Vermiform appendix (tissue), 1 donor: ENCODE results near the genes DPM3 and YY1AP1.

DNA sequence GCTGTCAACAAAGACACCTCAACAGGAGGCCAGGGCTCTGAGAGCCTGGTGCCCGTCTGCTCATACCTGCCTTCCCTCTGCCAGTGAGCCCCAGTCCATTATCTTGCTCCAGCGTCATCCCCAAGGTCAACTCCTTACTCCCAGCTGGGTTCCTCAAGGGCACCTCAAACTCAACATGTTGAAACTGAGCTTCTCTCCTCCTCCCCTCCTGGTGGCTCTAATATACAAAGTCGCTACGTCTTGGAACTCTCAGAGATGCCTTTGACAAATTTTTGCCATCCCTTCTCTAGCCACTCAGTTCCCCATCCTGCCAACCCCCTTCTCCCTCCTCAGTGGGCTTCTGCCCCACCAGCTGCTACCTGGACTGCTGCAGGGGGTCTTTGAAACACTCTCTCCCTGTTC lies 3.2 kb downstream of the PBXIP1 start:
- PRO-cap: no peak

GRCh38 chr1:154968385-154969178 lies 2.0 kb downstream of the SHC1 start:
- PRO-cap: no peak

DNA sequence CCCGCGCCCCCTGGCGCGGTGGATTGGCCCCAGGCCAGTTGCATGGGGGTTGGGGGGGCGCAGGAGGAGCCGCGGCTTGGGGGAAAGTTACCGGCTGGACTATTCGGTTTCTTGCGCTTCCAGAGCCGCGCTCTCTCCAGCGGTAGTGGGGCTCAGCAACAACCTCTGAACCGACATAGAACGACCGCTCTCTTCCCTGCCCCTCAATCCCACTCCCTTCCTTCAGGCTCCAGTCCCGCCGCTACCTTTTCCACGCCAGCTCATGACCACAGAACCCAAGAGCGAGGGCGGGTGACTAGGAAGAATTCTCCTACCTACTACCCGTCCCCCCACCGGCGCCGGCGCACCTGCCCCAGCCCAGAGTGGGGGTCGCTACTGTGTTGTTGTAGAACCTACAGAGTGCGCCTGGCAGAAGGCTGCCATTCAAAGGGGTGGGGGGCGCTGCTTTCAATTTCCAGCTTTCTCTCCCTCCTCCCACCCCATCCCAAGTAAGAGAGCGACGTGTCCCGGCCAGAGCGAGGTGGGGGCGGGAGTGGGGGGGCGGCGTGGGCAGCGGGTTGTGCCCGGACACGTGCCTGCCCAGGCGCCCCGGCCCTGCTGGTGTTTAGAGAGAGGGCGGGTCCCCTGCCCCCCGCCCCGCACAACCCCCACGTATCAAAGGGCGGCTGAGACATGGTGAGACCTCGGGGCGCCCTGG lies 916 bp downstream of the ZBTB7B start:
- PRO-cap: bidirectional peak, plus-strand start at position 102 of the sequence, minus-strand start outside the sequence; bidirectional peak, plus-strand start outside the sequence, minus-strand start at position 486 of the sequence

DNA sequence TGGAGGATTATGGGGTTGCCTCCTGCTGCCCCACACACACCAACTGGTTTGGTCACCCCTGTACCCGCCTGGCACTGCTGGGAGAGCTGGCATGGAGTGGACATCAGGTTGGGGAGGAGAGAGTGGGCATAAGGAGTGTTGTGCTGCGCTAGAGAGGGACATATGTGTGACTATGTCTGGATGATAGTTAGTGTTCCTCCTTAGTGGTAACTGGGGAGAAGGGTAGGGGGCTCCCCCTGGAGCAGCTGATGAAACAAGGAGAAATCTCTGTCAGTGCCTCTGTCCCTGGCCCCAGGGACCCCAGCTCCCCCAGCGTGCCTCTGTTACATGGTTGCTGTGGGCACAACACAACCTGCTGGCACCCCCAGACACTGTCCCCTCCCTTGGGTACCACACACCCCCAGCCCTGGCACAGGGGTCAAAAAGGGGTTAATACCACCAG lies 1.9 kb downstream of the ZBTB7B start:
- PRO-cap: no peak

DNA sequence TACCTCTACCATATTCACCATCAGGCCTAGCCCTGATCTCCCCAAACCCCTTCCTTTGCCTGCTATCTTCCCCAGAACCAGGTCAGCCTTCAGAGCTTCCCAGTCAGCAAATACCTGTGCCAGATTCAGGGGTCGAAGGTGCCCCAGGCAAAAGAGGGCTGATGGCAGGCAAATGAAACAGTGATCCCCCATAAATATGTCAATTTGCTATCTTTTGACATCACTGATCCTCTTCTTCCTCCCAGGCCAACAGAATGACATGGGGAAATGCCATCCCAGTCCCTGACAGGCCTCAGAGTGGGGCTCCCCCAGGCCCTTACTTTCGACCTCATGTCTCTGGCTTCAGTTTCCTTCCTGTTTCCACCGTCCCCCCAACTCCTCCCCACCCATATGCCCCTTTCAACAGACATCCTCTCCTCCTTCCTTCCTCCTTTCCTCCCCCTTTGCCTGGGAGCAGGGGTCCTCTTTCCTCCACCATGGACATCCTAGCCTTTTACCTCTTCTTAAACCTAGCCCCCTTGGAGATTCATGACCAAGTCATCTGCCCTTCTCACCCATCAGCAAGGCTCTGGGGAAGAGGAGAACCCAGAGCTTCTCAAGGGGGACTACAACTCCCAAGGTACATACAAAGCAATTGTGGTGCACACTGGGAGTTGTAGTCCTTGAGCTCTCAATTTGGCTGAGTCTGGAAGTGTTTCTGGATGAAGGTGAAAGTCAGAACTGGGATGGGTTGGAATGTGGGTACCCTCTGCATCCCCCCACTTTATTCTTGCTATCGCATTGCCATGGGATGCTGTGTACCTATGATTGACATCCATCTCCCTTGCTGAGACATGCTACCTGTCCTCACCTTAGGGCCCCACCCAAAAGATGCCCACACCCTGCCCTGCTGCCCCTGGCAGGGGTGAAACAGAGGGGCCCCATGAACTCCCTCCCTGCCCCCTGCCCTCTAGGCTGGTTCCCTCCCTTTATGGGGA lies 4.1 kb downstream of the ZBTB7B start:
- PRO-cap: no peak

DNA sequence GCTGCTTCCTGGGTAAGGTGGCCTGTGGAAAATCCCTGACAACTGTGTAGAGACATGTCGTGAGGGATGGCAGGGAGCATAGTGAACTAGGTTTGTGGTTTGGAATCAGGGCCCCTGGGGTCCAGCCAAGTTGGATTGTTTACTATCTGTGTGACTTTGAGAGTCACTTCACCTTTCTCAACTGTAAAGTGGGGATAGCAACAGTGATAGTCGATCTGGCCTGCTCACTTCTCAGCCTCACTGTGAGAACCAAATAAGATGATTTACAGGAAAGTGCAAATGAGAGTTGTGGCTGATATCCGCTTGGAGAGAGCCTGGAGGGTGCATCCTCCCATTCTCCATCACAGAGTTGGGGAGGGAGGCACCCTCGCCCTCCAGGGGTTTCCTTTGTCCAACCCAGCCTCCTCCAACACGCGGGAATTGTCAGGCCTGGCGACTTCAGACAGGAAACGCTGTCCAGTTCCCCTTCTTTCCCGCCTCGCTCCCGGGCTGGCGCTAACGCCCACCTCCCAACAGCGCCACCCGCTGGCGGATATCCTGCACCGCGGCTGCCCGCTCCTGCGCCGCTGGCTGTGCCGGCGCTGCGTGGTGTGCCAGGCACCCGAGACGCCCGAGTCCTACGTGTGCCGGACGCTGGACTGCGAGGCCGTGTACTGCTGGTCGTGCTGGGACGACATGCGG lies 875 bp upstream of the ADAM15 start:
- PRO-cap: bidirectional peak, plus-strand start at position 622 of the sequence, minus-strand start at position 440 of the sequence

GRCh38 chr1:155105580-155106296 lies 21.9 kb upstream of the EFNA1 start:
- PRO-cap: no peak

DNA sequence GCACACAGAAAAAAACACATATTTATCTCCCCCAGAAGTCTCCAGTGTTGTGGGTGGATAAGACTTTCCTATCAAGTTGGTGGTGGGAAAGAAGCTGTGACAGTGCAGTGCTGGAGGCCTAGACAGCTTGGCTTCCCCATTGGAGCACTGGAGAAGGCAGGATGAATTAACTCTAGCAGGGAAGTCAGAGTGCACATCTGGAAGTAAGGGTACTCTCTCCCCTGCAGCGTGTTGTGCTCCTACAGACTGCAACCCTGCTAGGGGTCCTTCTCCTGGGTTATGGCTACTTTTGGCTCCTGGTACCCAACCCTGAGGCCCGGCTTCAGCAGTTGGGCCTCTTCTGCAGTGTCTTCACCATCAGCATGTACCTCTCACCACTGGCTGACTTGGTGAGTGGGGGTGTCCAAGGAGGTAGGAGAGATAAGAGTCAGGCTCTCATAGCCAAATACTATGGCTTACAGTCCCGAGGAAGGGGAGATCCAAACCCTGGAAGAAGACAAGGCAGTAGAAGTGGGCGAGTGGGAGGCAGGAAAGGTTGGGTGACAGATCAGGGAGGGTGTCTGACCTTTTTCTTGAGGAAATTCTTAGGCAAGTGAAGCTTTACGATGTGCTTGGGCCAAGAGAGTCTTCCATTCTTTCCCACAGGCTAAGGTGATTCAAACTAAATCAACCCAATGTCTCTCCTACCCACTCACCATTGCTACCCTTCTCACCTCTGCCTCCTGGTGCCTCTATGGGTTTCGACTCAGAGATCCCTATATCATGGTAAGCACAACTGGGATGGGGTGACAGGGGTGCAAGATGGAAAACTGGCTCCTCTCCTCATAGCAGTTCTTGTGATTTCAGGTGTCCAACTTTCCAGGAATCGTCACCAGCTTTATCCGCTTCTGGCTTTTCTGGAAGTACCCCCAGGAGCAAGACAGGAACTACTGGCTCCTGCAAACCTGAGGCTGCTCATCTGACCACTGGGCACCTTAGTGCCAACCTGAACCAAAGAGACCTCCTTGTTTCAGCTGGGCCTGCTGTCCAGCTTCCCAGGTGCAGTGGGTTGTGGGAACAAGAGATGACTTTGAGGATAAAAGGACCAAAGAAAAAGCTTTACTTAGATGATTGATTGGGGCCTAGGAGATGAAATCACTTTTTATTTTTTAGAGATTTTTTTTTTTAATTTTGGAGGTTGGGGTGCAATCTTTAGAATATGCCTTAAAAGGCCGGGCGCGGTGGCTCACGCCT lies 2.1 kb downstream of the SLC50A1 start:
- PRO-cap: no peak

DNA sequence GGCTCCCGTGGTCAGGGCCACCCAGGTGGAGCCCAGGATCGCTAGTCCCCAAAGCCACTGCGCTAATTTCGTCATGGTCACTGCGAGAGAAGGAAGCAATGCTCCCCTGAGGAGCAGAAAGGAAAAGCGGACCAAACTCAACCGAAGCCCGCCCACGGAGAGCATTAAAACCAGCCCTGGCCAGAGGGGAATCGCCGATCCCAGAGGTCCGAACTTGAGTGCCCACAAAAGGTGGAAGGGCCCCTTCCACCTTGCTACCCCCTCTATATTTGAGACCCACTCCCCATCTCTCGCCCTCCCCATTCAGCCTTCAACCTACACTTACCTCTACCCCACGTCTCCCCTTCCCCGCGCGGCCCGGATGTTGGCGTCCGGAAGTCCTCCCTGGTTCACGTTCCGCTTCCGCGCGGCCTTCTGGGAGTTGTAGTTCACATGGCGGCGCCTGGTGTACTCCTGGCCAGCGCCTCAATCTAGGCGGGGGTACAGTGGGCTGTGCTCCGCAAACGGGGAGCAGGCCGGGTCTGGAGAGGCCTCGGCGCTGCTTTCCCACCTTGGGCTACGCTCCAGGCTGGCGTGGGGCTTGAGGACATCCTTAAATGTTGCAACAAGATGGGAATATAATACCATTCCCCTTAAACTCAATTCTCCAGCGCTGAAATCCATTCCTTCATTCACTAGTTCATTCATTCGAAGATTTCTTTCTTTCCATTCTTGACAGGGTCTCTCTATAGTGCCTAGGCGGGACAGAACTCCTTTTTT lies at the start of gene DPM3:
DPM3 (minus strand) TSS at position 366 of the 759 bp plus-strand sequence.
- PRO-cap: unidirectional peak, minus-strand start at position 359 of the sequence

- PRO-cap: no peak
Observed at GRCh38 chr1:155165869-155167230, 6.8 kb downstream of the KRTCAP2 start.

- PRO-cap: unidirectional peak, minus-strand start at chr1:155167446
Observed at GRCh38 chr1:155167327-155168226, 5.5 kb downstream of the KRTCAP2 start.

- PRO-cap: no peak
Observed at GRCh38 chr1:155187404-155187845, 13.8 kb downstream of the TRIM46 start.

DNA sequence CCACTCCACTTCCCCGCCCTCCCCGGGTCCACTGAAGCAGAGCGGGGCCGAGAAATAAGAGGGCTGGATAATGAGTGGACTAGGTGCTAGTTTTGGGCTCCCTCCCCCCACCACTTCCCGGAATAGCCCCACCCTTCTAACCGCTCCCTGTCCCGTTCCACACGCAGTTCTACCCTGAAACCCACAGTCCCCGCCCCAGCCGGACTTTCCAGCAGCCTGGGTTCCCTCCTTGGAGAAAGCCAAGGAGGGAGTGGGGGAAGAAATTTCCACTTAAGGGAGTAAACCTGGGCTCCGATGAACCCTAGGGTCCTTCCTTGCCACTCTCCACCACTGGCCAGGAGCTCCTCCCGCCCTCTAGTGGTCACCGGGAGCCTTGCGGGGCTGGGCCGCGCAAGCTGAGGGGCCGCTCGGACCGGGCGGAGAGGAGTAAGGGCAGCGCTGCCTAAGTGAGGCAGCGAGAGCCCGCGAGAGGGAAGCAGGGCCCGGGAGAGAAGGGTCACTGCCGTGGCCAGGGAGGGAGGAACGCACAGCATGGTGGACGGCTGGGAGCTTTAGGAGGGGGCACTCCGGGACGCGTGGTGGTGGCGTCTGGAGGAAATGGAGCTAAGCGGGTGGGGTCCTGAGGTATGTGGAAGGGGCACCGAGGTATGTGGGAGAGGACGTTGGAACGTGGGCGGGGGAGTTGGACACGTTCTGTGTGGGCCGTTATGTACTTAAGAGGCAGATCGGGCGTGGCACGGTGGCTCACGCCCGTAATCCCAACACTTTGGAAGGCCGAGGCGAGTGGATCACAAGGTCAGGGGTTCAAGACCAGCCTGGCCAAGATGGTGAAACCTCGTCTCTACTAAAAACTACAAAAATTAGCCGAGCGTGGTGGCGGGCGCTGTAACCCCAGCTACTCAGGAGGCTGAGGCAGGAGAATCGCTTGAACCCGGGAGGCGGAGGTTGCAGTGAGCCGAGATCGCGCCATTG lies 14.1 kb downstream of the THBS3 start:
- PRO-cap: bidirectional peak, plus-strand start at position 177 of the sequence, minus-strand start at position 55 of the sequence; bidirectional peak, plus-strand start at position 499 of the sequence, minus-strand start at position 356 of the sequence; bidirectional peak, plus-strand start at position 723 of the sequence, minus-strand start at position 605 of the sequence

DNA sequence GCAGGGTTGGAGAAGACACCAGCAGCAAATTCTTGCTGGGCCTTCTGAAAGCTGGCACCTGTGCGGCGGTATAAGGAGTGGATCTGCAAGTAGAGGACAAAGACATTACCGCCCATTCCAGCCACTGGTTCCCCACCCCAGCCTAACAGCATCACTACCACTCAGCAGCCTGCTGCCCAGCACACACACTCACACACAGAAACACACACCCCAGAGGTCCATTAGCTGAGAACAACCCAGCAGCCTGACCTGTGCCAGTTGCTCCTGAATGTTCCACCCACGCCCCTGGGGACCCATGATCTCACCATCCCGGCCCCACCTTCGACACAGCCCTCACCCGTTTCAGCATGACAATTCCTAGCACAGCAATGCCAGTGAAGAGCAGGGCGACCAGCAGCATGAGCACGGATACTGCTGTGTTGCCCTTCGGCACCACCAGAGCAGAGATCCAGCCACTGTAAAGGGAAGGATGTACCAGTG lies 1.1 kb upstream of the ENTREP3 start:
- PRO-cap: no peak

- PRO-cap: no peak
Observed at GRCh38 chr1:155313004-155313807, 4.5 kb downstream of the FDPS start.

DNA sequence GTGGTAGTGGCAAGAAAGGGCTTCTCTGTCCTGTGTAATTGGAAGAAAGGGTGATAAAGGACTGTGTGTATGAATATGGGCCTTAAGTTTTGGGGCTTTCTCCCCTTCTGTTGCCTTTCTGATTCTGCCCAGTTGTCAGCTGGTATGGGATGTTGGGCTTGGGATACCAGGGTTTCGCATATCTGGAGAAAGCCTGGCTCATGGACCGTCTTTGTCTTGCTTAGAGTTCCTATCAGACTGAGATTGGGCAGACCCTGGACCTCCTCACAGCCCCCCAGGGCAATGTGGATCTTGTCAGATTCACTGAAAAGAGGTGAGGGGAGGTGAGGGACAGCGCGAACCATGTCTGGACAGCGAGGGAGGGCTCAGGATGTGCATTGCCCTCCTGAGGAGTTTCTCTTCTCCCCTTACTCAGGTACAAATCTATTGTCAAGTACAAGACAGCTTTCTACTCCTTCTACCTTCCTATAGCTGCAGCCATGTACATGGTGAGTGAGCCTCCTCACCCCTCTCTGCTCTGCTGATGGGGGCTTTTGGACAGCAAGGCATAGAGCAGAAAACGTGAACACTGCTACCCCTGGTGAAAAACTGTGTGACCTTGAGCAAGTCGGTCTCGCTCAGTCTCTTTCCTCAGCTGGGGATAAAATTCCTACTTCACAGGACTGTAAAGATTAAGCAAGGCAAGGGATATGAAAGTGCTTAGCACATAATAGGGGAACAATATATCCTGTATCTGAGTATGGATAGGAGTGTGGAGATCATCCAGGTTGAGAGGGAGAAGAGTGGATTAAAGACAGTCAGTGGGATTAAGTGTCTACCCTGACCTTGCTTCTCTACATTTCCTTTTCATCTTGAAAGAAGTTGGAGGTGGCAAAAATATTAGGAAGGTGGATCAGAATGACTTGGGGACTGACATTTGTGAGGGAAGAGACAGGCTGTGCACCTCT lies 2.0 kb upstream of the RUSC1 start:
- PRO-cap: no peak

DNA sequence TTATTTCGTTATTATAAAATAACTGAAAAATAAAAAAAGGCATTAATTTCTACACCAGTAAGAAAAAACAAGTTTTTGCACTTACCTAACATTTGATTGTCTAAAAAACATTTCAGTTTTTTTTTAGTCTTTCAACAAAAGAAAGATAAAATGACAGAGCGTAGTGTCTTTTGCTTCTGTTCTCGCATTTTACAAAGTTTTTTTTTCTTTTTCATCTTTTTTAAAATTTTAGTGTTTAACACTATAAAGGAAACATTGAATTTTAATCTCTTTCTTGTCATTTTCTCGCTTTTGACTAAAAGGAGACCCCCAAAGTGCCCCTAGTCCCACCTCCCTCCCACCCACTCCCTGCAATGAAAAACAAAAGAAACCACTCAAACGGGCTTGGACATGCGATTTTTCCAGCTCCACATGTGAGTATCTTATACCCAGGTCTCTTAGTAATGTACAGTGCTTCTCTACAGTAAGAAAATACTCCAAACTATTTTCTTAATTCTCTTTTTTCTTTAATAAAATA lies 14.9 kb downstream of the RUSC1 start:
- PRO-cap: no peak

DNA sequence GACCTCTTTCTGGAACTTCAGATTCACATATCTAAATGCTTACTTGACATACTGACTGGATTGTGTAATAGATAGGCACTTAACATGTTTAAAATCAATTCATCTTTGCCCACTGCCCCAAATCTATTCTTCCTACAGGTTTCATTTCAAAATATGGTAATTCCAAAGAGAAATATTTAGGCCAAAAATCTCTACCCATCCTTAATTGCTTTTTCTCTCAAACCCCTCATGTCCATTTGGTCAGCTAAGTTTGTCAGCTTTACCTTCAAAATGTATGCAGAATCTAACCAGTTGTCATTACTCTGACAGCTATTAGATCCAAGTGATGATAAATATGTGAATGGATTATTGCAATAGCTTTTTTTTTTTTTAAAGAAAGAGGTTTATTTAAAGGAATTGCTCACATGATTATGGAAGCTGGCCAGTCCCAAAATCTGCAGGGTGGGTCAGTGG lies 34.5 kb downstream of the ASH1L start:
- PRO-cap: no peak

DNA sequence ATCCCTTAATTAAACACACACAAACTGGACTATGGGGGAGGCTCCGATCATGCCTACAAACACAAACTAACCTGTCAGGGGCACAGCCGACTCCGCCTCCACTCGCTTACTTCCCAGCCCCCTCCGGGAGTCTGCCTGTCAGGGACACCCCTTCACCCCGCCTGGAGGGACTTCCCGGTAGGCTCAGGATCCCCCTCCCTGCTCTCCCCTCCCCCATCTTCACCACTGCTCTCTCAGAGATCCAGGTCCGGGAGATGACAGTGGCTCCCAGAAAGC lies 850 bp downstream of the ASH1L start:
- PRO-cap: unidirectional peak, plus-strand start at position 236 of the sequence

GRCh38 chr1:155687737-155688884 lies at the start of gene YY1AP1:
TSS of gene YY1AP1 (minus strand) at chr1:155688774.
- PRO-cap: unidirectional peak, plus-strand start at chr1:155688101; bidirectional peak, plus-strand start at chr1:155688315, minus-strand start at chr1:155688319; bidirectional peak, plus-strand start at chr1:155689091, minus-strand start at chr1:155688715